CD14-positive monocyte (primary cell): ENCODE measurements around the genes DNMT1, S1PR2, AP1M2 and TMED1.

DNA sequence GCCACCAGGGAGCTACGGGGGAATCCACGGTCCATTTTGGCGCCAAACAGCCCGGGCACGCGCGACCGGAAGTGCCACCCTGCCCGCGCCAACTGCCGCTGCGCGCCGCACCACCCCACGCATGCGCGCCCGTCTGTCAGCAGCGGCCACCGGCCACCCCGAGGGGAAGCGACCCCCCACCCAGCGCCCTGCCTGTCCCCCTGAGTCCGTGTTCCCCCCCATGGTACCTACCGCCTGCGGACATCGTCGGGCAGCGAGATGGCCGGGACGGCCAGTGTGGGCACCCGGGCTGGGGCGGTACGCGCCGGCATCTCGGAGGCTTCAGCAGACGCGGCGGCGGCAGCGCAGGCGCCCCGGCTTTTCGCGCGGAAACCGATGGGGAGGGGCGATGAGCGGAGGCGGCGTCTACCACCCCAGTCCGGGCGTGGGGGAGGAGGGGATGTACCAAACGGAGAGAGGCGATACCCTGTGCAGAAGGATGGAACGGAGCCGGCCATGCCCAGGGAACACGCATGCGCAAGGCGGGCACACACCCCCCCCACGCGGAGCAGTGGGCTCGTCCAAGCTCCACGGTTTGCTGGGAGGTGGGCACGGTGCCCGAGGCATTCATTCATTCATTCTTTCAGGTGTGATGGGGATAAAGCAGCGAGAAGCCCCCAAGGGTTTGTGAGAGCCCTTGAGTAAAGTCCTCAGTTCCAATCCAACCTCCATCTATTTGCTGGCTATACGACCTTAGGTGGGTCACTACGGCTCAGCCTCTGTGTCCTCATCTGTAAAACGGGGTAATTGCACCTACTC, at the start of gene DNMT1:
TSS of gene DNMT1 (minus strand) at position 365 of the 798 bp plus-strand sequence.
- CAGE, long polyA plus RNA = no peak

DNA sequence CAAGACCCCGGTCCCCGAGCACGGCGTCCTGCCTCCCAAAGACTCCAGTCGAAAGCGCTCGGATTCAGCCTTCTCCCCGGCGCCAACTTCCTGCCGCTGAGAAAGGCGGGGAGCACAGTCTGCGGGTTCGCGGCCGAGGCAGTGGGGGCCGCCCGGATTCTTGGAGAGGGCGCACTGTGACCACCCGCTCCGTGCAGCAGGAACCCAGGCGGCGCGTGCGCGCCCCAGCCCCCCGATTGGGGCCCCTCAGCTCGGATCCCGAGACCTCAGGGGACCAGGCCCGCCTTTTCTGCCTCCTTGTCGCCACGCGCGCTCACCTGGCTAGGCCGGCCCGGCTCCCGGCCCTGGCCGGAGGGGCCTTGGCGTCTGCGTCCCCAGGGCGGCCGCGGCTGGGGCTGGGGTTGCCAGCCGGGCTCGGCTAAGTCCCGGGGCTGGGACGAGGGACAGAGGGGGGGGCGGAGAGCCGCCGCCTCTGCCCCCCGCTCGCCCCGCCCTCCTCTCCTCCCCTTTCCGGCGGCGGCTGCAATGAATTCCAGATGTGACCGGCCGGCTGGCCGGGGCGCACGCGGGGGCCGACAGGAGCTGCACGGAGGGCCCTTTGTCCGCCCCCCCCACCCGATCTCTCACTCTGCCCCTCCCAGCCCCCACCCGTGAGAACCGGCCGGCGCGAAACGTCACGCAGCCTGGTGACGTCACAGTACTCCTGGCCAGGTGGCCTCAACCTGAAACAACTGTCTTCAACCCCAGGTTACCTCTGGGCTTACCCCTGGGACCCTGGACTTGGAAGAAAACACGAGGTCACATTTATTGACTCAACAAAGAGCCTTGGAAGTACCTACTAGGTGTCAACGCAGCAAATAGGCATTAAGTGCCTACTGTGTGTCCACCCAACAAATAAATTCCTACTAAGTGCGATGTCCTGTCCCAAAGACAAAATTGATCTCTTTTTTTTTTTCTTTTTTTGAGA, at the start of gene S1PR2:
TSS of gene S1PR2 (minus strand) at position 445 of the 967 bp plus-strand sequence.
- CAGE, long polyA plus RNA = no peak

GRCh38 chr19:10288312-10289239, 1.2 kb upstream of the ICAM5 start:
- CAGE, long polyA plus RNA = no peak

DNA sequence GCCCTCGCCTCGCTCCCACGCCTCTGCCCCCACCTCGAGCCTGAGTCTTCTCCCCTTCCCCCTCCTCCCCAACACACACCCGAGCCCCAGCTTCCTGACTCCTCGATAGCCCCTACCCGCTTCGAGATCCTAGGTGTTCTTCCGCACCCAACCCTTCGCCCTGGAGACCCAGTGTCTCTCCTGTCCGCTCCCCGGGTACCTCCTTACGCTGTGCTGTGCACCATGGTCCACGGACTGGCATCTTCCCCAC, 385 bp downstream of the ICAM5 start:
- CAGE, long polyA plus RNA = no peak

- CAGE, long polyA plus RNA = no peak
Observed at GRCh38 chr19:10398462-10399253, 4.7 kb downstream of the CDC37 start.

- CAGE, long polyA plus RNA = no peak
Observed at GRCh38 chr19:10415775-10416146, 4.6 kb upstream of the PDE4A start.

DNA sequence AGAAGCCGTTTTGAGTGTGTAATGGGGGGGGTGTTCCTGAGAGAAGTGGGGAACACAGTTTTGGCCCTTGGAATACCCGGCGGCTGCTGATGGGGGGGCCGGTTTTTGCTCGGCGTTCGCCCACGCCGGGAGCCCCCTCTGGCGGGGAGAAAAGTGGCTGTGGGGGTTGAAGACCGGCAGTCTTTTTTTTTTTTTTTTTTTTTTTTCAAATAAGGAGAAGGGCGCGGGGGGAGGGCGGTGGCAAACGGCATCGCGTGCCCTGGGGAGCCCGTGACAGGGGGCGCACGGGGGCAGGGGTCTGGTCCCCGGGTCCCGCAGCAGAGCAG, 1.5 kb upstream of the PDE4A start:
- CAGE, long polyA plus RNA = no peak

DNA sequence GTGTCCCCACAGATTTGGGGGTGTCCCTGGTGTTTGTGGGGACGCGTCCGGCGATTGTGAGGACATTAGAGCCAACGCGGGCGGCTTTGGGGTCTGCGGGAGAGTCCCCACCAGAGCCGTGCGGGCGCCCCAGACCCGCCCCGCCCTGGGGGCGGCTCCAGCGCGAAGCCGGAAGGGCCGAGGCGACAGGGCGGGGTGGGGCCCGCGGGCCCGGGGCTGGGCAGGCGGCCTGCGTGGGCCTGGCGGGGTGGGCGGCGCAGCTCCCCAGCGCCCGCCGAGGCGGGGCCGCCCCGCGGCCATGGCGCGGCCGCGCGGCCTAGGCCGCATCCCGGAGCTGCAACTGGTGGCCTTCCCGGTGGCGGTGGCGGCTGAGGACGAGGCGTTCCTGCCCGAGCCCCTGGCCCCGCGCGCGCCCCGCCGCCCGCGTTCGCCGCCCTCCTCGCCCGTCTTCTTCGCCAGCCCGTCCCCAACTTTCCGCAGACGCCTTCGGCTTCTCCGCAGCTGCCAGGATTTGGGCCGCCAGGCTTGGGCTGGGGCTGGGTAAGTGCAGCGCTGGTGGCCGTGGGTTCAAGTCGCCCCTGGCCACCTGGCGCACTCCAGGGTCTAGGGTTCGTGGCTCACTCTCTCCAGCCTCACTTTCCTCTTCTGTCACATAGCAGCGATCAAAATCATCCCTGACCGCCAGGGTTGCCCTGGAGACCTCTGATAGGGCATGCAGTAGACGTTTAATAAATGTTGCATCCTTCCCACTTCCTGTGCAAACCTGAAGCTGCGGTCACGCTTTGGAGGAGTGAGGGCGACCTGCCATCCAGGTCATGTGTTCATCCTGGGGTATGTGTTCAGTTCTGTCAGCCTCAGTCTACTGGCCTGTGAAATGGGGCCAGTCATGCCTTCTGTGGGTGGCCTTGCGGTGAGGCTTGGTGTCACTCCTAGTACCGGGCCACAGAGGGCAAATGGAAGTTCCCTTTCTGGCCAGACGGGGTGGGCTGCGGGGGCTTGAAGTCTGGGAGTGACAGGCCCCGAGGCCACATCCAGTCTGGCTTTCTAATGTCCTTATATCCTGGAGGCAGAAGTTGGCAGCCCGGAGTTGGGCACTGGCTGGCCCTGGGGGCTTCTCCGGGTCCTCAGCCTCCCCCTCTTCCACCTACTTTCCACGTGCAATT, 10.6 kb downstream of the PDE4A start:
- CAGE, long polyA plus RNA = no peak

GRCh38 chr19:10452565-10453426, 32.5 kb downstream of the PDE4A start:
- CAGE, long polyA plus RNA = no peak

DNA sequence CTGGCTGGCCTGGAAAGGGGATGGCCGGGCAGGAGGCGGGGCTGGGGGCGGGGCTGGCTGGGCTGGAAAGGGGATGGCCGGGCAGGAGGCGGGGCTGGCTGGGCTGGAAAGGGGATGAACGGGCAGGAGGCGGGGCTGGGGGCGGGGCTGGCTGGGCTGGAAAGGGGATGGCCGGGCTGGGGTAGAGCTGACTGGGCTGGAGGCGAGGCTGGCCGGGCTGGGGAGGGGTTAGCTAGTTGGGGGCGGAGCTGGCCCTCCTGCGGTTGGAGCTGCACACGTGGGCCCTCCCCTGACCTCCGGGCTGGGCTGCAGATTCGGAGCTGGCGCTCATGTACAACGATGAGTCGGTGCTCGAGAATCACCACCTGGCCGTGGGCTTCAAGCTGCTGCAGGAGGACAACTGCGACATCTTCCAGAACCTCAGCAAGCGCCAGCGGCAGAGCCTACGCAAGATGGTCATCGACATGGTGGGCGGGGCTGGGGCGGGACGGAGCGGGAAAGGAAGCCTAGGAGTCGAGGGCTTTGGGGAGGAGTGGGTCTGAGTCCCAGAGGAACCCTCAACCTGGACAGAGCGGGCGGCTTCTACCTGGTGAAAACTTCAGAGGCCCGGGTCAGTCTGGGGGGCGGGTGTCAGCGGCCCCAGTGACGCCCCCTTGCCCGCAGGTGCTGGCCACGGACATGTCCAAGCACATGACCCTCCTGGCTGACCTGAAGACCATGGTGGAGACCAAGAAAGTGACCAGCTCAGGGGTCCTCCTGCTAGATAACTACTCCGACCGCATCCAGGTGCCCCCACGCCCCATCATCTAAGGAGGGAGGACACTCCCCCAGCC, 41.1 kb downstream of the PDE4A start:
- CAGE, long polyA plus RNA = no peak

DNA sequence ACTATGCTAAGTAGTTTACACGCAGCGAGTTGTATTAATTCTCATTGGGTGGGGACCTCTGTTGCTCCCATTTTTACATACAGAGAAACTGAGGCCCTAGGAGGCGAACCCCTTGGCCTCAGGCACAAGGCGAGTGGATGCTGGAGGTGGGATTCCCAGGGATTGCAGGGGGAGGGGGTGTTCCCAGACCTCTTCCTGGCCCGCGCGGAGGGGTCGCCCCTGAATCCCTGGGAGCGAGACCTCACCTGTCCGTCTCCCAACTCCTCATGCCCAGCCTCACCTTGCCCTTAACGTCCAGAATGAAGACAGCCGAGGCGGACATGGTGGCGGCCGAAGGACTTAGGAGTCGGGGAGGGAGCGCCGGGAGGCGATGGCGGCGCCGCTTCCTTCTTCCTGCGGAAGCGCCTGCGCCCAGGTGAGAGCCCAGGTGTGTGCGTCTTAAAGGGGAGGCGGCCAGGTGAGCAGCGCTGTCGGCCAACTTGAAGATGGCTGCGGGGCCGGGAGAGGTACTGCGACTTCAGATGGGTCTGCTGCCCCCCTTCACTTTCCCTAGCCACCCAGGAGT, at the start of gene AP1M2:
TSS of gene AP1M2 (minus strand) at position 403 of the 565 bp plus-strand sequence.
- CAGE, long polyA plus RNA = no peak

DNA sequence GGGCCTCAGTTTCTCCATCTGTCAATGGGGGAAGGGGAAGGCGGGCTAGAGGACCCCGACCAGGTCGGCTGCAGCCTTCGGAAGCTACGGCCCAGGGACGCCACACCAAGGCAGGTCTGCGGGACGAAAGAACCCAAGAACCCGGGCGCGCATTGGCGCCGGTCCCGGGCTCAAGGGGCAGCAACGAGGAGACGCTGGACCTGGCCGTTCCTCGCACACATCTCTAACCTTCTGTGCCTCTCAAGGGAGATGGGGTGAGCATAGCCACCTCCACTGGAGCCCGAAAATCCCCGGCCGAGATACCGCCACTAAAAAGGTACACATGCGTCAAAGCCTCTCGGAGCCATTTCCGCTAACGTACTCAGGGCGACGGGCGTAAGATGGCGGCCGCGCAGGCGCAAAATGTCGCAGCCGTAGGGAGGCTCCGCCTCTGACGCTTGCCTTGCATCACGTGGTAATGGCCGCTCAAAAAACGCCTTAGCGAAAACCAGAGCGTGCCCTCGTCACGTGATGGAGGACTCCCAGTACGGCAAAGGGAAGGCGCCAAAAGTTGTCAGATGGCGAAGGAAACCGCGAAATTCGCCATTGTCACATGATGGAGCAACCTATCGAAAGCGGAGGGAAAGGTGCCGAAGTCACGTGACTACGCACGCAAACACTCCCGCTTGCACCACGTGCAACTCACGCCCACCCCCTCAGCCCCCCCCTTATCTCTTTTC, 496 bp upstream of the ILF3 start:
- CAGE, long polyA plus RNA = start-site peak on the minus strand centred at position 367 of the sequence, 38 bp wide, 259 and 125 reads in 2 replicates

DNA sequence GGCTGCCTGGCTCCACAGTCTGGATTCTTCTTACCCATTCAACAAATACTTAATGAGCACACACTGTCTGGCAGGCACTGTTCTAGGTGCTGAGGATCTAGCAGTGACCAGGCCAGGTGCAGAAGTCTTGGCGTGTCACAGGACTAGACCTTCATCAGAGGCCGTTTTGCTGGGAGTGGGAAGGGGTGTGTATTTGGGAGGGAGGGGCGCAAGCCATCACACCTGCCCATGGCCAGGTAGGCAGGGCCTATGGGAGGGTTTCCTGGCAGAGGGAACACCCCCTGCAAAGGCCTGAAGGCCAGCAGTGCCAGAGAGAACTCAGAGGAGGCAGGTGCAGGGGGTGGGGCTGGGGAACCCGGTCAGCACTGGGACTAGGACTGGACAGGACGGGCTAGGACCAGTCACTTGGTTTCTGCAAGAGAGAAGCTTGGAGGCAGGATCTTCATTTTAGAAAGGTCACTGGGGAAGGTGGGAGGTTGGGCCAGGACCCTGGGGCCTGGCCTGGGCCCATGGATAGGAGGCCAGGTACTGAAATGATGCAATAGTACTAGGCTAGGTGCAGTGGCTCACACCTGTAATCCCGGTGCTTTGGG, 31.9 kb downstream of the DNM2 start:
- CAGE, long polyA plus RNA = no peak

GRCh38 chr19:10764125-10765103, 46.5 kb downstream of the DNM2 start:
- CAGE, long polyA plus RNA = no peak

GRCh38 chr19:10793635-10793990, 42.4 kb downstream of the TMED1 start:
- CAGE, long polyA plus RNA = no peak

DNA sequence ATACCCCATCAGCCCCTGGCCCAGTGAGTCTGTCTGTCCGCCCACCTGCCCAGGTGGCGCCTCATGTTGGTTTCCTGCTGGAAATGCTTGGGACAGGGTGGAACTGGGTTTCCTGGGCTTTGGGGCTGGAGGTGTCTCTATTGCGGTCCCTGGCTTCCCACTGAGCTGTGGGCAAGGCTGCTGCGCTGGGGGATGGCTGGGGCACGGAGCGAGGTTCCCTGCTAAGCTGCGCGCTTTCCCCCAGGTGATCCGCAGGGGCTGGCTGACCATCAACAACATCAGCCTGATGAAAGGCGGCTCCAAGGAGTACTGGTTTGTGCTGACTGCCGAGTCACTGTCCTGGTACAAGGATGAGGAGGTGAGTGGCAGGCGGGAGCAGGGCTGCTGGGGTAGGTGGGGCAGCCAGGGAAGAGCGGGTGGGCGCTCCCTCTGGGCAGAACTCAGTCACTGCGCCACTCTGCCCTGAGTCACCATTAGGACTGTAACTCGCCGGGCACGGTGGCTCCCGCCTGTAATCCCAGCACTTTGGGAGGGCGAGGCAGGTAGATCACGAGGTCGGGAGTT, 23.9 kb downstream of the TMED1 start:
- CAGE, long polyA plus RNA = no peak

- CAGE, long polyA plus RNA = no peak
Observed at GRCh38 chr19:10819477-10820514, 16.2 kb downstream of the TMED1 start.

- CAGE, long polyA plus RNA = no peak
Observed at GRCh38 chr19:10835511-10836415, at the start of gene TMED1. TSS of gene TMED1 (minus strand) at chr19:10836212.

DNA sequence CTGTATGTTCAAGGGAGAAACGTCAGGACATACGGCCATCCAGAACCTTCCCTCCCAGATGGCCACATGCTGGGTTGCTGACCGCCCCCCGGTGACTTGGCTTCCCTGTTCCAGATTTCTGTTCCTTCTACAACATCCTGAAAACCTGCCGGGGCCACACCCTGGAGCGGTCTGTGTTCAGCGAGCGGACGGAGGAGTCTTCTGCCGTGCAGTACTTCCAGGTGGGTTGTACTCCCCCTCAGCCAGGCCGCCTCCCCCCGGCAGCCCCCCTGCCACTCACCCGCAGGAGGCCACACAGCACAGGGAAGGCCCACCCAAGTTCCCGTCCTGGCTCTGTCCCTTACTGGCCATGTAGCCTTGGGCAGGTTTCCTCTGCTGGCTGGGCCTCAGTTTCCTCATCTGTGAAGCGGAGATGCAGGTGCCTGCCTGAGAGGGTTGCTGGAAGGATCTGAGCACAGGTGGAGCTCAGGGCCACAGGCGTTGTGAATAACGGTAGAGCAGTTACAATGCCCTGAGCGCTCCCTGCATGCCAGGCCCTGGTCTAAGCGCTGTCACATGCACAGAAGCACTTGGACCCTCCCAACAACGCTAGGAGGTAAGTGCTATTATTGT, 20.4 kb downstream of the YIPF2 start:
- CAGE, long polyA plus RNA = no peak

DNA sequence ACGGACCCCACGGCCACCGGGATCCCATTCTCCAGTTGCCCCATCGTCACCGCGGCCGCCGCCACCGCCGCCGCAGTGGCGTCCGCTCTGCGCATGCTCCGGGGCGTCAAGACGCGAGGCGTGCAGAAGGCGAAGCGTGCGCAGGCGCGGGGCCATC, 332 bp upstream of the SMARCA4 start:
- CAGE, long polyA plus RNA = no peak